Bronchus fibroblast of lung (primary cell): ENCODE measurements around a stretch of chr1.

GRCh38 chr1:220818733-220819078 lies 32.0 kb downstream of the MTARC1 start:
- RAMPAGE, long total RNA, result no peak

DNA sequence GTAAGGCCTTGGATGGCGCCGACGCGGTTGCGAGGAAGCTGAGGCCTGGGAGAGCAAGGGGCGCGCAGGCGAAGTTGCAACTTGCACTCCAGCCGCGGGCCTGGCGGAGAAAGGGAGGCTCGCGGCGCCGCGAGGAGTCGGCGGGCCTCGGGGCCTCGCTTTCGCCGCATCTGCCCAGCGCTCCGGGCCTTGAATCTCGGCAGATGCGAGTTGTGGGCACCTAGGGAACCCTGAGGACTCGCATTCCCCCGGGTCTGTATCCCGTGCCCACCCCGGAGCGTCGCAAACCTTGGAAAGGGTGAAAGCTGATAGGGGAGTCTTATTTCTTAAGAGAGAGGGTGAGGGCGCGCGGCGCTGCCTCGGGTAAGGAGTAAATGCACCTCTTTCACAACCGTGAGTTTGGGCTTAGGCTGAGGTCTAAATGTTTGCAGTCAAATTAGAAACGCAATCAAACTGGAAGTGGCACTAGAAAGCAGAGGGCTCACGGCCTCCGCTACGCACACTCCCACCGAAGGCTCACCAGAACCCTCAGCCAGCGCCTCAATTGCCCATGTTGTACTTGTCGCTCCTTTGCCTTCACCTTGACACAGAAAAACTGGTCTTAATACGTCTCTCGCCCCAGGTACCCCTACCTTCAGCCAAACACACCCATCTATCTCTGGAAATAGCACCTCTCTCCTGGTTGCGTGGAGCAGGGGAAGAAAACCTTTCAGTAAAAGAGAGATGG lies 1.9 kb upstream of the HLX start:
- RAMPAGE, long total RNA, result no peak

DNA sequence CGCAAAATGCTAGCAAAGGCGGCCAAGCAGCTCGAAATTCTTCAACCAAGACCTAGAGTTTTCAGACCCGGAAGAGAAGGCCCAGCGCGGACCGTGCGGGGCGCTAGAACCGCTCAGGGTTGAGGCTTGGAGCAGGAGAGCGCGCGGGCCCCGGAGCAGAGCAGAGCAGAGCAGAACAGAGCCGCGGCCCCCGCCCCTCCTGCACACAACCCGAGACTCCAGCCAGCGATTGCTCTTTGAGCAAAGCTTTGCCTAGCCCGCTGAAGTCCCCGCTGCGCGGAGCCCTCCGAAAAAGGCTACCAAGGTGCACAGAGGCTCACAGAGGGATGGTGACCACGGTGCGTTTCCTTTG lies 8.2 kb downstream of the HLX start:
- RAMPAGE, long total RNA, result no peak

DNA sequence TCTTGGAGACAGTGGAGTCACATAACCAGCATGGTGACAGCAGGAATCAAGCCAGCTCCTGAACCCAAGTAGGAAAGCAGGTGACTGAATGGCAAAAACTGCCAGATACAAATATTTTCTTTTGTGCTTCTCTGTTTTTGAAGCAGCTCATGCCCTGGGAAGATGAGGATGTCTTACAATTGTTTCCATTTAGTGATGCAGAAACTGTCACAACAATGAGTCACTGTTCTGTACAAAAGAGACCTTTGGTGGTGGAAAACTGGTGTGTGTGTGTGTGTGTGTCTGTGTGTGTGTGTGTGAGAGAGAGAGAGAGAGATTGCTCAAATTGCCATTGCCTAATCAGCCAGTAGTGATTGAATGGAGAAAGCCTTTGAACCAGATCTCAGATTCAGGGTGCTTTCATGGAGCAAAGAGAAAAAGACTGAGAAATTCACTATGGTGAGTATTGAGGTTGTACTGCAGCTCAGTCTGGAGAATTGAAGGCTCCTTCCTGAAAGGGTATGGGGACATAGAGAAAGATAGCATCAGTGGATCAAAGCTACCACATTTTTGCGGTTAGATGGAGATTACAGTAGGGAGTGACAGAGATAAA lies 406.7 kb downstream of the DUSP10 start:
- RAMPAGE, long total RNA, result no peak

- RAMPAGE, long total RNA, result no peak
Measured at GRCh38 chr1:221620345-221621012, 121.4 kb downstream of the DUSP10 start.

- RAMPAGE, long total RNA, result no peak
Measured at GRCh38 chr1:221621146-221621650, 120.7 kb downstream of the DUSP10 start.

- RAMPAGE, long total RNA, result no peak
Measured at GRCh38 chr1:221736651-221737409, 5.1 kb downstream of the DUSP10 start.

GRCh38 chr1:221740981-221741211 lies 993 bp downstream of the DUSP10 start:
- RAMPAGE, long total RNA, result no peak

DNA sequence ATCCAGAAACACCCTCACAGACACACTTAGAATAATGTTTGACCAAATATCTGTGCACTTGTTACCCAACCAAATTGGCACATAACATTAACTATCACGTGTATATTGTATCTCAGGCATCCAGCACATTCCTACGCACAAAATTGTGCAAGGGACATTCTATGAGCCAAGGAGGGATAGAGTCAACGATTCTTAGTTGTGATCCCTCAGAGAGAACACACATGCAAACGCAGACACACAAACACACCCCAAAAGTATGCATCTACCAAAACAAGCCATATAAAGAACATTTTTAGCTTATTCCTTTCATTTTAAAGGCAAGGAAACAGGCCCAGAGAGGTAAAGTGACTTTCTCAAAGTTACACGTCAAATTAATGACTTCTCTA lies 195.7 kb upstream of the DUSP10 start:
- RAMPAGE, long total RNA, result no peak

- RAMPAGE, long total RNA, result no peak
Measured at GRCh38 chr1:222040358-222040557, 298.4 kb upstream of the DUSP10 start.

- RAMPAGE, long total RNA, result no peak
Measured at GRCh38 chr1:222061620-222062571, 320.0 kb upstream of the DUSP10 start.

GRCh38 chr1:222521238-222521640 lies 26.7 kb downstream of the HHIPL2 start:
- RAMPAGE, long total RNA, result no peak

DNA sequence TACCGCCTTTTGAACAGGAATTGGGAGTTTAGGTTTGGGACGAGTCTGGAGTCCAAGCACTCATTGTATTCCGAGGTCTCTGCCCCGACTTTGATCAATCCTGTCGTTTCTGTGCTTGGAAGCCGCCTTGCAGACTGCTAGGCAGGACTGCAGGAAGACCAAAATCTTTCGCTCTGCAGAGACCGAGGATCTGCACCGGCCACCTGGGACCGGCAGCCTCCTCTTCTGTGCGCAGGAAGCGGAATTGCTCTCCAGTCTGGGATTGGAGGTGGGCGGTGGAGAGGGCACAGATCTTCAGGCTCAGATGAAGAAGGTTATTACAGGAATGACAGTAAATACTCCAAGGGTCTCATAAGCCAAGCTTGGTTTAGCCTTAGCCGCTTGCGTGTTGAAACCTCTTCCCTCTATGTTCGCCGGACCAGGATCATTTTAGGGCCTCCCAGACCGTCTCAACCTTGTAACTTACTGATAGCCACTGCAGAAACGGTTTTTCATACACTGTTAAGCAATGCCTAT lies 995 bp downstream of the MIA3 start:
- RAMPAGE, long total RNA, result no peak

DNA sequence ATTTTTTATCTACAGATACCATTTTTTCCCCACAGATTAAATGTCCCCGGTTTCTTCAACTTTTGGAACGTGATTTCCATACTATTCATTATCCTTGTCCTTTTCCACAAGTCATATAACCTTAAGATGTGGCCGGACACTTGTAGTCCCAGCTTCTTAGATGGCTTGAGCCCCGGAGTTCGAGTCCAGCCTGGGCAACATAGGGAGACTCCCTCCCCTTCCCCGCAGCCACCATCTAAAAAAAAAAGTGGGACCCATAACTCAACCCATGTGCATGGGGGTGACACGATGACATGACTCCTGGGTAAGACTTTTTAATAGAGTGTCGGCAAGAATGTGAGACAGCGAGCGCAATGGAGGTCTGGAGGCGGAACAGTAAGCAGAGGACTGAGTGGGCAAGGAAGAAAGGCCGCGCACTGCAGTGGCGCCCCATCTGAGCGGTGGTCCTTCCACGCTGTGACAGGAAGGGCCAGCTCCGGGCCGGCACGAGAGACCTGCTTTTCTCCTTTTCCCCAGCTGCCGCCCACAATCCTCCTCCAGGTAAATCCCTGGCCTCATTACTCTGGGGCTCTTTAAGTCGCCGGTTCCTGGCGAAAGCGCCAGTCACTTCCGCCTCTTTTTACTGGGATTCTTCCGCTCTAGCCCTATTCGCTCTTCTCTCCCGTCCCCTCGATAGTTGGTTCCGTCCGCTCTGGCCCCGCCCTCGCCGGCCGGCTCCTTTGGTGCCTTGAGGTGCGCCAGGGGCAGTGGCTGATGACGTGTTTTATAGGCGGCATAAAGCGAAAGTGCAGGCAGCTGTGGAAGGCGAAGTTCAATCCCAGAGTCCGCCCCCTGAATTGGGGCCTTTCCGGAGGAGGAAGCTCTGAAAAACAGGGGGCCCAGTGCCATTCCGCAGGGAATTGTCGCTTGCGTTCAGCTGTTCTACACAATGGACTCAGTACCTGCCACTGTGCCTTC lies 25.9 kb downstream of the MIA3 start:
- RAMPAGE, long total RNA, result start-site peak on the minus strand centred at position 590 of the sequence, 53 bp wide, 8 and 13 reads in 2 replicates

DNA sequence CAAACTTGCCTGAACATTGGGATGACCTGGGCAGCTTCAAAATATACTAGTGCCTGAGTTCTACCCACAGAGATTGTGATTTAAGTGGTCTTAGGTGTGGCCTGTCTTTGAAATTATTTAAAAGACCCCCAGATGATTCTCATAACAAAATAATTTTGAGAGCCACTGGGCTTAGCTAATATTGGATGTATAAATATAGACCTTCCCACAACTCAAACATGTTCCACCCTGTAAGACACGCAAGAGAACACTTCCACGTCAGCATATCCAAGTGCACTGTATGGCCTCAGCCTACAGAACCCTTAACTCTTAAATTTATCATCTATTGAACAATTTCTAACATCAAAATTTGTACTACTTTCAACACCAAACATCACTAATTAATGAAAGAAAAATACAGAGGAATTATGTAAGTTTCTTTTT lies 2.4 kb downstream of the FAM177B start:
- RAMPAGE, long total RNA, result no peak

- RAMPAGE, long total RNA, result no peak
Measured at GRCh38 chr1:222995261-222995984, 147.6 kb downstream of the TLR5 start.

DNA sequence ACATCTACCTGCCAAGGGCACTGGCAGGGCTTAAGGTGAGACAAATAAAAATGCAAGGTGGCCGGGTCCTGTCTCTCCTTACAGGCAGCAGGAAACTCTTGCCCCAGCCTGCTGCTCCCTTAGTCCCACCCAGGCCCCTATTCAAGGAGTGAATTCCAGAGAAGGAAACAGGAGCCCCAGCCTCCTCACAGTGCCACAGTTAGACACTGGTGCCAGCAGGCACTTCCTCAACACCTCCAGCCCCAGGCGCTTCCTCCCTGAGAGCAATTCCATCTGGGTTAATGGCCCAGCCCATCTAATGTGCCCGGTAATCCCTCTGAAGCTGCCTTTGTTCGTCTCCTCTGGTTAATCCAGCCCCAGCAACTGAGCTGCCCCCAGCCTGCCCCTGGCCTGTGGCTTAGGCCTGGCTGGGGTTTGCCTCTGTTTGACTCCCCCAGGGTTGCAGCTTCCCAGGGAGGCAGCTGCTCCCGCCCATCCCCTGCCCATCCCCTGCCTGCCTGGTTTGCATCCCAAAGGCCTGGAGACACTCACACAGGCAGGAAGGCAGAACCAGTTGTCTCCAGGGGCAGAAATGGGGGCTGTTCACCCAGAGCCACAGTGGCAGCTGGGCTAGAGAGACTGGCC lies 120.5 kb downstream of the TLR5 start:
- RAMPAGE, long total RNA, result no peak

DNA sequence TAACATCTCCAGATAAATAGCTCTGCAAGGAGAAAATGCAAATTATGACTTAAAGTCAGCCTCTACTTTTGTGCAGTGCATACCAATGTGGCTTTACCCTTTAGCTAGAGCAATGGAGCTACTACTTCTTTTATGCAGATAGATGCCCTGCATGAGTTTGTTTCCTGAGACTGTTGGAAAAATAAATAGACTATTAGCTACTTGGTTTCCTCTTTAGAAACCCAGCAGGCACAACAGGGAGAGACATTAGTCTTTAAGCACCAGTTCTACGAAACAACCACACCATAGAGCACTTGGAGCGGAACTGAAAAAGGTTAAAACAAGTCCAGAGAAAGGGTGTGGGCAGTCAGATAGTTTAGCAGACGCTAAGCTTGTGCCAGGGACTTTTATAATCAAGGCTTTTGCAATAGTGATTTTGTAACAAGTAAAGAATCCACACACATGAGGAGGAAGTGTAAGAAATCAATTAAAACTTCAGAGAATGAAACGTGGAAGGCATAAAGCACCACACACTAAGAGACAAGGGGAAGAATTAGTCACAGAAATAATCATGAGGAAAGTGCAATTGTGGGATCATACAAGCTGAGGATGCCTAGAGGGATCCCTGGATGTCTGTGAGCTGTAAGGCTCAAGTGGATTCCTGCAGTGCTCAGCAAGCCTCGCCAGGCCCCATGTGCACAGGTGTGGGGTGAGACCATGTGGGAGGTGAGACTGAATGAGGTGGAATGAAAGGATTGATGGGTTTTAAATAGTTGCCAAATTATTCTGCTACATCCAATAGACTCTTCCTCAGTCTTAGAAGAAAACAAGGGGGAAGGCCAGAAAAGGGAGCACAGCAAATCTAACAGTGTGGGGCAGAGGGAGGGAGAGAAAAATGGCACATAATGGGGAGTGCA lies 37.8 kb upstream of the TLR5 start:
- RAMPAGE, long total RNA, result no peak

DNA sequence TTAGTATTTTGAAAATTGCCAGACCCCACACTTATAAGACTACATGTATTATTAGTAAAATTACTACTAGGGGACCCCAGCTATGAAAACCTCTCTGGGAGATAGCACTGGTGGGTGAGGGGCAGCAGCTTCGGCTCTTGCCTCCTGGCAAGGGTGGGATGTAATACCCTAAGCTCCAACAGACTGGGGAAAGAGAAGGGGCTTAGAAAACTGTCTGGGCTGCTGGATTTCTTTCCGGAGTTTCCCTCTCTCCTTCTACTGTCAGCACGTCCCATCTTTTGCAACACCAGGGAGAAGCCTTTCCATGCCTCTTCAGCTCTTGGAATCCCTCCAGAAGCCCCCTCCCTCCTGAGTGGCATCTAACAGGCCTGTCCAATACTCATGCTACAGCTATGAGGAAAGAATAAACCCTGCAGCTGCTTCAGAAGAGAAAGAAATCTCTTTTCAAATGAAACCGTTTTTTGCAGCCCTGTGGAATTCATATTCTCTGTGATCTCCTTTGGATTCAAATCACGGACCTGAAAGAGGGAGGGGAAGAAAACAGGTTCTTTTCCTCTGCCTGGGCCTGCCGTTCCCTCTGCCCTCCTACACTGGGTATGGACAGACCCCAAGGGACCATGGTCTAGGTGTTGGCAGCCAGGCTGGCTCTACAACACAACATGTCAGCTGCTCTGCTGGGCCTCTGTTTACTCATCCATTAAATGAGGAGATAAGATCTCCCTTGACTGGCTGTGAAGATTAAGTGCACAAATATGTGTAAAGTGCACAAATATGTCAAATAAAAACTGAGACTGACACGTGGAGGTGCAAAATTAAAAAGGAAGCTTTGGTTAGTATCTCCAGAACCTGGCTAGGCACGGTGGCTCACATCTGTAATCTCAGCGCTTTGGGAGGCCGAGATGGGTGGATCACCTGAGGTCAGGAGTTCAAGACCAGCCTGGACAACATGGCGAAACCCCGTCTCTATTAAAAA lies 6.1 kb upstream of the CAPN2 start:
- RAMPAGE, long total RNA, result no peak

DNA sequence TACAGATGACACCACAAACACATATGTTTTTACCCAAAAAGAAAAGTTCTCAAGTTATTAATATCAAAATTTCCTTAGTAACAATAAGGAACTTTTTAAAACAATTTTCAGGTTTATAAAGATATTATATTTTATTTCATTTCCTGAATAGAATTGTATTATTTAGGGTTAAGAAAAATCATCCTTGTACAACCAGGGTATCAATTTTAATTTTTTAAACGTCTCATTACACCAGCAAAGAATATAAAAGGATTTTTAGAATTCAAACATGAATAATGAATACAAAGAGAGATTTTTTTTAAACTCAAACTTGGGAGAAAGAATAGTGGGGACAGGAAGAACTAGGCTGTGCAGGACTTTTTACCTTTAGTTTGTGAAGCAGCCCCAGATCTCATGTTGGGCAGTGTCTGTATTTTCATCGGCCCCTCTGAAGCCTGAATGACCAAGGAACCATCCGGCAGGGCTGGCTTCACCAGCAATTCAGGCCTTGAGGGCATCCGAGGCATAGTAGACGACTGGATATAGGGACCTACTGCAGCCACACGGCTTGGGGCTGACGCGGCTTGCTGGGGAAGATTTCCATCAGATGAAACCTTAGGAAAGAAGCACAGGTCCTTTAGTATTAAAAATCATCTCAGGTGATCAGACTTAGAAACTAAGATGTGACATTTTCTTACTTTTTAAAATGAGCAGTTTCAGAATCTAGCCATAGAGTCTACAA lies 43.8 kb downstream of the TP53BP2 start:
- RAMPAGE, long total RNA, result no peak